ENCODE data around the gene DNAH14.

DNA sequence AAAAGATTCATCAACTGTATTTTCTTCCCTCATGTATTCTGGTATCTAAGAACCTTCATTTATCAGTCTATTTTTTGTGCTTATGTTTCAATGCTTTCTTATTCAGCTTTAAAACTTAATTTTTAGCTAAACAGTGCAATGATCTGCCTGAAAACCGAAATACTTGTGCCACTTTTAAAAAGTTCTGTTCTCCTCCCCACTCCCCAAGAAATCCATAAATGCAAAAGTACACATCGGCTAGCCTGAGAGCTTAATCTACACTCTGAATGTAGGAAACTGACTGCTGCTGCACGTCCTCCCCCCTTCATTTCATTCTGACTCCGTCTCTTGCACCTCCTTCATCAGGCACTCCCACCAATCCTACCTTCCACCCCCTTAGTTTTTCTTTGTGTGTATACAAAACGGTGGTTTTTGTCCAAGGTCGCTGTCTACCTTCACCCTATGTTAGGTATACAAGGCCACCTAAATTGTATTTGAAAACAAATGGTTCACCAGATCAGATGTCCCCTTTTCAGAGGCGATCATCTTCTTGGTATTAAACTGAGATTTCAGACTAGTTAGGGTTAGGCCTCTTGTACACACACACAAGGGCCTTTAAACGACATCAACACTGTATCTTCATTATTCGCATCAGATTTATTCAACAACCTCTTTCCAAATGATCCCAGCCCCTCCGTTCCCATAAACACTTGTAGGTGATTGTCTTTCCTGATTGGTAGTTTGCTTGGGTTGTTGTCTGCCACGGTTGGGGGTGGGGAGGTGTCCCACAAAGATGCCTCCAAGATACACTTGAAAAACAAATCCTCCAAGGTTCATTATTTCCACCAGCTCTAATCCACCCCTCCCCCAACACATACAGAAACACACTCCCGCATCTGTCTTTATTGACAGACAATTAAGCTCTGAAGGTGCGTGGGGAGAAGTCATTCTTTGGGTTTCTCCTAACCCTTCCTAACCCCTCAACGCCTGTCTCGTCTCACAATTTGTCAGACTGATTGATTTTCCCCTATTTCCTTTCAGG is 1.8 kb downstream of the WDR26 start:
- PRO-cap, 5 experiments = peak in 1 of 5 experiments; most common plus-strand start position 312 of the sequence (in 1); most common minus-strand start position 316 of the sequence (in 1)
- RAMPAGE, long total RNA, 2 experiments = no peak in any of the 2 experiments
- RRBS = no CpG with 5 or more reads among the region's 15 CpGs

DNA sequence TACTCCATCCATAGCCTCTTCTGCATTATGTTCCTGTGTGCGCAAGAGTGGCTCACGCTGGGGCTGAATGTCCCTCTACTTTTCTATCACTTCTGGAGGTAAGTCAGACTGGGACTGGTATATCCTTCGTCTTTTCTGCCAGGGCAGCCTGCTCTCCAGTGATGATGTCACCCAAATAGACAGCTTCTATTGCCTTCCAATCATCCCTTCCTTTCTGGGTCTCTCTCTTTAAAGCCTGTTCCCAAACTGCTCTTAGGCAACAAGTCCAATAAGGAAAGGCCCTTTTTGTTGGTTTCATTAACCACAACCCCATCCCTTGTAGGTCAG is 114.3 kb downstream of the CNIH3 start:
- PRO-cap, 5 experiments = no peak in any of the 5 experiments
- RAMPAGE, long total RNA, 2 experiments = no peak in any of the 2 experiments
- RRBS = no CpG with 5 or more reads among the region's 3 CpGs

DNA sequence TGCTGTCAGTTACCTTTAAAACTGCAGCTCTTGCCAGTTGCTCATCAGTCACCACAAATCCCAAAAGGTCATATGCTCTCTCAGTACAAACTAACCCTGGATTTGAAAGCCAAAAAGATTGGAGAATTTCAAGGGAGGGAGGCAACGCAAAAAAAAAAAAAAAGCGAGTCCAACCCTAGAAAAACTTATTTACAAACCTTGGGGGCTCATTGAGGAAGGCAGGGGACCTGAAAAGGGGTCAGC is 47.1 kb upstream of the DNAH14 start:
- PRO-cap, 5 experiments = peak in 3 of 5 experiments; most common minus-strand start position 184 of the sequence (in 3)
- RAMPAGE, long total RNA, 2 experiments = no peak in any of the 2 experiments
- RRBS = no CpG with 5 or more reads among the region's 2 CpGs

GRCh38 chr1:224929281-224930419 is at the start of gene DNAH14:
DNAH14 (plus strand) TSS chr1:224929675.
- PRO-cap, 5 experiments = peak in 5 of 5 experiments; most common plus-strand start chr1:224929742 (in 5); most common minus-strand start chr1:224929611 (in 5)
- RAMPAGE, long total RNA, 2 experiments = start-site peak on the plus strand in 1 of 2 experiments, at chr1:224929671-224929812 at its widest, 110 to 465 reads per replicate; start-site peak on the minus strand in 1 of 2 experiments, at chr1:224929584-224929622 at its widest, 23 reads per replicate
- RRBS = 3% methylated on average over 5 of the region's 80 CpGs

DNA sequence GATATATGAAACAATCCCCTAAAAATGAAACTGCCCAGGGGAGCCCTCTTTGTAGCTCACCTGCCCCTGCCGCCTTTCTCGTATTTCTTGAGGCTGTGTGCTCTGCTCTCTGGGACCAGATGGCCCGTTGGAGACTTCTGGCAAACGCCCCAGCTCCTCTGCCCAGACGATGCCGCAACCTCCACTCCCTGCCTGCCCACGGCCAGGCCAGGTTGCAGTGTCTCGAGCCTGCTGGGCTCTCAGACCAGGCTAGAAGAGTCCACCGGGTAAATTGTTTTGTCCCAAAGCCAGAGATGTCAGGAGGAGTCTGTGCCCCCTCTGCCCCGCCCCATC is 33.6 kb upstream of the LBR start:
- PRO-cap, 5 experiments = no peak in any of the 5 experiments
- RAMPAGE, long total RNA, 2 experiments = no peak in any of the 2 experiments
- RRBS = no CpG with 5 or more reads among the region's 10 CpGs

- PRO-cap, 5 experiments = peak in 5 of 5 experiments; most common plus-strand start chr1:225467865 (in 5); most common minus-strand start chr1:225467772 (in 5)
- RAMPAGE, long total RNA, 2 experiments = no peak in any of the 2 experiments
- RRBS = 44% methylated on average over 5 of the region's 32 CpGs
These were observed 39.5 kb upstream of the LBR start for GRCh38 chr1:225466946-225468156.

GRCh38 chr1:225482398-225483251 is 54.8 kb upstream of the LBR start:
- PRO-cap, 5 experiments = no peak in any of the 5 experiments
- RAMPAGE, long total RNA, 2 experiments = no peak in any of the 2 experiments
- RRBS = no CpG with 5 or more reads among the region's 12 CpGs

DNA sequence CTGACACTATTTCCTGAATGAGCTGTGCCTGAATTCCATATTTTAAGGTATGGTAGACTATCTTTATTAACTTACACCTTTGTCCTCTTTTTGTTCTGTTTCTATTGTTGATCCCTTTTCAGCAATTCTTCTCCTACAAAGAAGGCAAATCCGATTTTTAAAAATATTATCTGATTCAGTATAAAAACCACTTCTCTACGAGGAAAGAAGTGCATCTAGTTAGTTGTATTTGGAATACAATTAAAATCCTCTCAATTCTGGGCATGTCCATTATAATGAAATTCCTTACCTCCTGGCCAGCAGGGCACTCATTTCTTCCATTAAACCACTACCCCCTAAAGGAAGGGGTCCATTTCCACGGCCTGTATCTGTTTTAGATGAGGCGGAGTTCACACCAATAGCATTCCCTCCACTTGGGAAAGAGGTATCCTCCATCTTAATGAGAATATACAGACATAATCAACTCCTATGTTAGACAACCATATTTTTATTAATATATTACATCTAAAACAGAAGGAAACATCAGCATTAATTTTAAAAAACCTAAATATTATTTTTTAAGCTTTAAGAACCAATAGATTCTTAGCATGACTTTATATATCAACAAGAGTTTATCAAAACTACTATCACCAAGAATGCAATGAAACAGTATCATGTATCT is 84.9 kb upstream of the LBR start:
- PRO-cap, 5 experiments = no peak in any of the 5 experiments
- RAMPAGE, long total RNA, 2 experiments = no peak in any of the 2 experiments
- RRBS = no CpG with 5 or more reads among the region's 4 CpGs

- PRO-cap, 5 experiments = no peak in any of the 5 experiments
- RAMPAGE, long total RNA, 2 experiments = no peak in any of the 2 experiments
- RRBS = no CpG with 5 or more reads among the region's 4 CpGs
These were observed 3.3 kb downstream of the ENAH start for GRCh38 chr1:225649507-225650068.

GRCh38 chr1:225651887-225652484 is 937 bp downstream of the ENAH start:
- PRO-cap, 5 experiments = peak in 1 of 5 experiments; most common minus-strand start chr1:225652067 (in 1)
- RAMPAGE, long total RNA, 2 experiments = no peak in any of the 2 experiments
- RRBS = no CpG with 5 or more reads among the region's 21 CpGs

GRCh38 chr1:225653561-225654139 is 727 bp upstream of the ENAH start:
- PRO-cap, 5 experiments = peak in 4 of 5 experiments; most common plus-strand start chr1:225653650 (in 1); most common minus-strand start chr1:225654003 (in 4)
- RAMPAGE, long total RNA, 2 experiments = no peak in any of the 2 experiments
- RRBS = 1% methylated on average over 18 of the region's 55 CpGs

DNA sequence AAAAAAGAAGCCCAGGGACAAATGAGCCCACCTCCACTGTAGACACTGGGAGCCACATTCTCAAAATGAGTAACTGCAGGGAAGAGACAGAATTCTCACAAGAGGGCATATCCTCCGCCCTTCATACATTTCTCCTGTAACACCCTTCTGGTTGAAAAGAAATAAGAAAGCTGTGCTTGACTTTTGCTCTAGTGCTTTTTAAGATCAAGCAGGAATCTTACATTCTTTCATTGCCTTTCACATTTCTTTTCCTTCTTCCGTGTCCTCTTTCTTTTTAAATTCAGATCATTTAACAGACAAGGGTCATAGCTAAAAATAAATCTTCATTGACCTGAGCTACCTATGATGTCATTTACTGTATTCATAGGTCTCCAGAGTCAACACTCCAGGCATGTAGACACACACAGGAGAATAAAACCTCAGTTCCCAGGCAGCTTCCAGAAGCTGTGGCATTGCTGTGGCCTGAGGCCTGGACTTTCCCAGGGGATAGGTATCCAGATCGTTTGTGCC is 38.3 kb upstream of the ENAH start:
- PRO-cap, 5 experiments = peak in 5 of 5 experiments; most common plus-strand start position 440 of the sequence (in 4)
- RAMPAGE, long total RNA, 2 experiments = no peak in any of the 2 experiments
- RRBS = no CpG with 5 or more reads among the region's 3 CpGs

- PRO-cap, 5 experiments = peak in 1 of 5 experiments; most common plus-strand start chr1:225998797 (in 1)
- RAMPAGE, long total RNA, 2 experiments = no peak in any of the 2 experiments
- RRBS = 1% methylated on average over 5 of the region's 19 CpGs
These were observed 439 bp downstream of the SDE2 start for GRCh38 chr1:225998576-225999231.

- PRO-cap, 5 experiments = no peak in any of the 5 experiments
- RAMPAGE, long total RNA, 2 experiments = no peak in any of the 2 experiments
- RRBS = no CpG with 5 or more reads among the region's 25 CpGs
These were observed 20.4 kb downstream of the H3-3A start for GRCh38 chr1:226082876-226083291.

DNA sequence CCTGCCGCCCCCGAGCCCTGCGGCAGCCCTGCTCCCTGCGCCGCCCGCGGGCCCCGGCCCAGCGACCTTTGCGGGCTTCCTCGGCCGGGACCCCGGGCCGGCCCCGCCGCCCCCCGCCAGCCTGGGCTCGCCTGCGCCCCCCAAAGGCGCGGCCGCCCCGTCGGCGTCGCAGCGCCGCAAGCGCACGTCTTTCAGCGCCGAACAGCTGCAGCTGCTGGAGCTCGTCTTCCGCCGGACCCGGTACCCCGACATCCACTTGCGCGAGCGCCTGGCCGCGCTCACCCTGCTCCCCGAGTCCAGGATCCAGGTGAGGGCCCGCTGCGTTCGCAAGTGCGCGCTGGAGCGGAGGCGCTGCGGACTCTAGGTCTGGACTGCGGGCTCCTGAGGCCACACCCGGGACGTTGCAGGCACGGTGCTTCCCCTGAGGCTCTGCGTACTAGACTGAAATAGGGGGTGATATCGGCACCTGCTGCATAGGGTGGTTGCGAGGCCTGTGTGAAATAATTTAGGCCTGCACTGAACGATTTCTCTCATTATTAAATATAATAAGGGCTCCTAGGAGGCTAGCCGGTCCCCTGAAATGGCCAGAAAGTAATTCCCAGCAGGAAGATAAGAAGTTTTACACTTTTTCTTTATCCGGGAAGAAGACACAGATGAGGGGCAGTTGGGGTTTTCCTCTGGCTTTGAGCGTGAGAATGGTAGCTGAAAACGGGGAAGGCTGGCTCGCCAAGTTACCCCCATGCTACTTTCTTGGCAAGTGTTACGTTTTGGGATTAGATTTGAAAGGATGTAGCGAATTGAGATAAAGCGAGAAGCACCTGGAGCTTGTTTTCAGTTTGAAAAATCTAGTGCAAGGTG is 533 bp downstream of the MIXL1 start:
- PRO-cap, 5 experiments = no peak in any of the 5 experiments
- RAMPAGE, long total RNA, 2 experiments = no peak in any of the 2 experiments
- RRBS = 10% methylated on average over 9 of the region's 67 CpGs

DNA sequence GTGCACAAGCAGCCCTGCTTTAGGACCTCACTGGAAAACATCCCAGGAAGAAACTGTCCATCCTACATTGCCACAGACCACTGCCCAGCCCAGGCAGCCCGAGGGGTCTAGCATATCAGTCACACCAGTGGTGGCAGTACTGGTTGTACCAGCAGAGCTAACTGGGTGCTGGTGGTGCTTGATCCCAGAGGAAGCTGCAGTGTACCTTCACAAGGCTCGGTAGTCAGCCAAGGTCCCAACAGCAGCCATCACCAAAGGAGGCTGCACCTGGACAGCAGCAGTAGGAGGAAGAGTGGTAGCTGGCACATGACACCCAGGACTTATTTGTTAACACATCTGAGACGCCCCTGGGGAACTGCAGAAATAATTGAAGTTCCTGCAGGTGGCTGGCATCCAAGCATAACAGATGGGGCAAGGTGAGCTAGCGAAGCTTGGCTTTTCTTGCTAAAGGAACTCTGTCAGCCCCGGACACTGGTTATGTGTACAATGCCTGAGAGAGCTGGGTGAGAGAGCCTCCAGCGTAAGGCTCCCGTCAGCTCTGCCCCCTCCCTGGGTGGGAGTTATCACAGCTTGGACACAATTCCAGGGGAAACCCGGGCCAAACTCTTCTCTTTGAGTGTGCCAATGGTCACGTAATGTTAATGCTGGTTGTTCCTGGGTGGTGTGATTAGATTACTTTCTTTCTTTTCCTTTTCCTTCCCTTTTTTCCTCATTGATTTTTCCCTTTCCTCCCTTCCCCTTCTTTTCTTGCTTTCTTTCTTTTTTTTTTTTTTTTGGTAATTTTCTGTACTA is 29.0 kb upstream of the PARP1 start:
- PRO-cap, 5 experiments = no peak in any of the 5 experiments
- RAMPAGE, long total RNA, 2 experiments = no peak in any of the 2 experiments
- RRBS = no CpG with 5 or more reads among the region's 9 CpGs

- PRO-cap, 5 experiments = no peak in any of the 5 experiments
- RAMPAGE, long total RNA, 2 experiments = no peak in any of the 2 experiments
- RRBS = no CpG with 5 or more reads among the region's 11 CpGs
These were observed 49.3 kb upstream of the PARP1 start for GRCh38 chr1:226457139-226457636.

DNA sequence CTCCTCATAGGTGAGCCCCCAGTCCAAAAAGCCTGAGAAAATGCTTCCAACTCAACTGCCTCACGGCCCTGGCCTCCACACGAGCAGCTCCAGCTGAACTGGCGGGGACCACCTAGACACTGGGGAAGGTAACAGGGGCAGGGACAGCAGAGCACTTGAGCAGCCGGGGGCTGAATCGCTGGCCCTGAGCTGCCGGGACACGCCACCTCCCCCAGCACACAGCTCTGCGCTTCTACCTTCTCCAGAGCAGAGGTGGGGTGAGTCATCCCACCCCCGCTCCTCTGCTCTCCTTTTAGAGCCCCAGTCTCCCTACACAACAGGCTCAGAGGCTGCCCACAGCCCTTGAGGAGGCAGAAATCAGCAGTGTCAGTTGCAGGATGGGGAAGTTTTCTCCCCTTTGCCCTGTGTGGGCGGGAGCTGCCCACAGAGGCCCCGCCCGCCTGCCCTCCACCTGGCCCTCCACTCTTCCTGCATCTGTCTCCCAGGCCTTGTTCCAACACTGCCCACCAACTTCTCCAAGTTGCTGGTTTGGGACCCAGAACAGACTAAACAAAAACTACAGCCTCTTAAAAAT is 94.6 kb downstream of the STUM start:
- PRO-cap, 5 experiments = no peak in any of the 5 experiments
- RAMPAGE, long total RNA, 2 experiments = no peak in any of the 2 experiments
- RRBS = no CpG with 5 or more reads among the region's 12 CpGs

DNA sequence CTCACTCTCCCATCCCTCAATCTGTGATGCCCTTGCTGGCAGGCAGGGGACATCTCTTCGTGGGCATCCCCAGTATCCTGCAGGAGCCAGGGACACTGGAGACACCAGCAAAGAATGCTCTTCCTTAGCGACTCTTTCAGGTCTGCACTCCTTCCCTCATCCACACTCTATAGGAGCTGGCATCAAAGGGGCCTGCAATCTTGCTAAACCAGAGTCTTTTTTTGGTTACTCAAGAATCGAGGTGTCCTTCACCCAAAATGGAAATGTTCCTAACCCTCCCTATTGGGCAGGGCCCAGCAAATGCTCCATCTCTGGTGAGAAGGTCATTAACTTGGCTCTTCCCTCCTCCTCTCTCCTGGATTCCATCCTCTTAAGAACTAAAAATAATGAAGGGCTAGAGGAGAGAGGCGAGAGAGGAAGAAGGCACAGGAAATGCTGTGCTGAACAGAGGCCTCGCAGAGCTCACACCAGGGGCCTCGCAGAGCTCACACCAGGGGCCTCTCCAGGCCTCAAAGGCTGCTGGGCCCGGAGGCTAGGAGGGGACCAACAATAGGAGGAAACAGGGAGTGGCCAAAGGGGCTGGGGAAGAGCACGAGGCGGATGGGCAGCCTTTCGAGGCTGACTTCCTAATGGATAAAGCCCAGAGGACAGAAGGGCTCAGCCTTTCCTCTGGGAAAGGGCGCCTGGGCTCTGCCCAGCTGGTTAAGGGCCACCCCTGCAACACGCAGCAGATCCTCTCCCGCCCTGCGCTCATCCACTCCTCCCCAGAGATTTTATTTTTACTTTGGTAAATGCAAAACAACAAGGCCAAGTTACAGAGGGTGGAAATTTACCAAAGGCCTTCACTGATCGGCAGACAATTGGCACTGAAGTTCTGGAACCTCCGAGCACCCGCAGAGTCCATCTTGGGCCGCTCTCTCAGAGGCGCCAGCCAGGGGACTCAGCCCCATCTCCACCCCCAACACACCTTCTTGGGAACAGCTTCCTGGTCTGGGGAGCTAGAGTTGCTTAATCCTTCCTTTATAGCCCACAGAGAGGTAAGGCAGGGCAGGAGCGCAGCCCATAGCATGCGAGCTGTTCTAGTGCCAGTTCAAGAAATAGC is 78.5 kb downstream of the ITPKB start:
- PRO-cap, 5 experiments = peak in 2 of 5 experiments; most common plus-strand start position 397 of the sequence (in 1); most common minus-strand start position 357 of the sequence (in 1)
- RAMPAGE, long total RNA, 2 experiments = no peak in any of the 2 experiments
- RRBS = no CpG with 5 or more reads among the region's 21 CpGs

DNA sequence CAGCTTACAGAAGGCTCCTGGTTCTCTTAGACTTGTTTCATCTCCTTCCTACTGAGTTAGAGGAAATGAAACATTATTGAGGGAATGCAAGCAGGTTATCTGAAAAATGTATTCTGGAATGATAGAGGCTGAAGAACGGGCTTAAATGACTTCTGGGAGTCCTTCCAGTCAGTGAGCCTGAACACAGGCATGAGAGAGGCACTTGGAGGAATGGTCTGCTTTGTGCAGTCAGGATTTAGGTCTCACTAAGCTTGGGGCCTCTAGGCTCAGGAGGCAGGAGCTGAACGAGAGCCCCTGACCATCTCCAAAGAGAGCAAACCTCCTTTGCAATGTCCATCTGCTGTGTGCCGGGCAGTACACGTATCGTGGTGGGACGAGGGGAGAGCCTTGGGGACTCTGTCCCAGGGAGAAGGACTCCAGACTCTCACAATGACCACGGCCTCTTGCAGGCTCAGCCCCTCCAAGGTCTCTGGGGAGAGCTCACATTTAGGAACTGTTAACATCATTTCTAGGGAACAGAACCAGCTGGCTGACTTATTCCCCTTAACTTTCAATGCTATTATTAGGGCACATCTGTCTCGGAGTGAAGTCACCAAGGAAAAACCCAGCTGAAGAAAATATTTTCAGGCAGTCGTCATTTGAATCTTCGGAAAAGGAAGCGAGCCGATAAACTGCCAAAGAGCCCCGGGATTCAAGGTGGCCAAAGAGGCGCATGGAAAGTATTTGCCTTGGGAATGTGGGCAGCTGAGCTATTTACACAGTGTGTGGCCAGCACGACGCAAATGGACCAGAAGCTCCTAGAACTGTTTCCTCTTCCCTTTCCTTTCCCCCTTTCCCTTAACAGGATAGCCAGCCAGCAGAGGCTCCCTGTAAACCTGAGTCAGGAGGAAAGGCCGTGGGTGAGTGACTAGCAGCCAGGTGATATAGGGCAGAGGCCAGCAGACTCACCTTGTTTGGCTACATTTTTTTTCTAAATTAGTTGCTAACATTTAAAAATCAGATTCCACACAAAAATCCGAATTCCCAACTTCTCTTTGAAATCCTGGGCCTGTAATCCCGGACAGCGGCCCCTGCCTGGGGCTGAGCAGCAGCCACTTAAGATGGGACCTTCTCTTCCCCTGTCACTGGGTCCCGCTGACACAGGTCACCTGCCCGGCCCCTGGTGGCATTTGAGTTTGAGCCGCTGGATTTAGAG is 74.6 kb downstream of the ITPKB start:
- PRO-cap, 5 experiments = peak in 3 of 5 experiments; most common plus-strand start position 626 of the sequence (in 1); most common minus-strand start position 431 of the sequence (in 2)
- RAMPAGE, long total RNA, 2 experiments = no peak in any of the 2 experiments
- RRBS = 76% methylated on average over 4 of the region's 23 CpGs

Data from liver (tissue), 9 donors.